Epithelial cell of prostate (primary cell): ENCODE results near the gene MEGF6.

DNA sequence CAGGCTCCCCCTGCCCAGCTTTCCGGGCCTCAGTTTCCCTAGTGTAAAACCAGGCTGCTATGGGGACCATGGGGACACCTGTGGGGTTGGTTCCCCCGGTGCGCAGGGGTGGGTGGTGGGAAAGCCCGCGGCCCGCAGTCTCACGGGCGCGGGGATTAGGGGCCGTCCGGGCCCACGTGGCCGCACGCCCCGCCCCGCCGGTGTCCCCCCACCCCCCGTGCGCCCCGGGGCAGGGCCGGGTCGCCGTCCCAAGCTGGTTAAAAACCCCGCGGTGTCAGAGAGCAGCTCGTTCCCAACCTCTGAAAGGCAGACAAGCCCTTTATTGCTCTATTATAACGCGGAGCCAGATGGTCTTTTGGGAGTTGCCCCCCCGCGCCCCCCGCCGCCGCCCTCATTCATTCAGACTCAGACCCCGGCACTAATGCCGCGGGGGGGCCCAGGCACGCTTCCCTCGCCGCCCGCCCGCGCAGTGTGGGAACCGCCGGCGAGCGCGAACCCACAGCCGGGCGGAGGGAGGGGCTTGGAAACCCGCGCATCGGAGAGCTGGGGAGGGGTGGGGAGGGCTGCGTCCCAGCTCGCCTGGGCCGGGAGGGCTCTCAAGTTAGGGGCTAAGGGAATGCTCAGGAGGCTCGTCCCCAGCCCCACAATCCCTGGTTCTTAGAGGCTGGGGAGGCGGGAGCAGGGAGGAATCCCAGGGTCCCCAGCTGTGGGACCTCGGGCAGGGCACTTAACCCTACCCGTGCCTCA is 10.7 kb upstream of the HES5 start:
- RRBS: 10% methylated on average over 30 of the region's 59 CpGs

DNA sequence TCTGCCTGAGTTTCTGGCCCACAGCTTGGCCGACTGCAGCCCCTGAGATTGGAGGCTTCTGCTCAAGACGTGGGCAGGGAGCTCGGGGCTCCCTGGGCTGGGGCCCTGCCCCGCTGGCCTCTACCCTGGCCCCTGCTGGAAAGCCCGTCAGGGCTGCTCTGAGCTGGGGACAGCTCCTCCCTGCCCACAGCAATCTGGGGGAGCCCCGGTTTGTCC is 8.8 kb upstream of the TNFRSF14 start:
- RRBS: no CpG with 5 or more reads among the region's 6 CpGs

DNA sequence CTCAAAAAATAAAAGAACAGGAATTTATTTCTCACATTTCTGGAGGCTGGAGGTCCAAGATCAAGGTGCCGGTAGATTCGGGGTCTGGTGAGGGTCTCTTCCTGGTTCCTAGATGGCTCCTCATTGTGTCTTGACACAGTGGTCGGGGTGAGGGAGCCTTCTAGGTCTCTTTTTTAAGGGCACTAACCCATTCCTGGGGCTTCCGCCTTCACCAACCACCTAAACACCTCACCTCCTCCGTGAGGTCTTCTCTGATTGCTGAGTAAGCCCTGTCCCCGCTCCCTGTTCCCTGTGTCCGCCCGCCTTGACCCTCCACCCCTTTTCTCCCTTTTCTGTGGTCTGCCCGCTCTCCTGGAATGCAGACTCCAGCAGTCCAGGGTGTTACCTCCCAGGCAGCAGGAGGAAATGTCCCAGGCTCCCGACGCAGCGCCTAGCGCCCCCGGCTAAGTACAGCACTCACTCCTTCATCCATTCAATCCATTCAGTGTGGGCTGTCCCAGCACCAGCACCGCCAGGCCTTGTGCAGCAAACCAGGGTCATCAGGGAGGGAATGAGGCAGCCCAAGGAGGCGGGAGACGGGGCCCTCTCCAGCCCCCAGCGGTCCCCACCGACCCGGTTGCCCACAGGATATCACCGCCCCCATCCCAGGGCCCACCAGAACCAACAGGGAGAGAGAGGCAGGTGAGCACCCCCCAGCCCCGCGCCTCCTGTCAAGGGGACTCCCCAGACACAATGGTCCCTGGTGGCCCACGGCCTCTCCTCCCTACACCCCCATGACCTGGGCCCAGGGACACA is 10.0 kb downstream of the TNFRSF14 start:
- RRBS: no CpG with 5 or more reads among the region's 24 CpGs

- RRBS: 83% methylated on average over 1 of the region's 27 CpGs
These were observed 9.0 kb upstream of the PRXL2B start for GRCh38 chr1:2577399-2578095.

DNA sequence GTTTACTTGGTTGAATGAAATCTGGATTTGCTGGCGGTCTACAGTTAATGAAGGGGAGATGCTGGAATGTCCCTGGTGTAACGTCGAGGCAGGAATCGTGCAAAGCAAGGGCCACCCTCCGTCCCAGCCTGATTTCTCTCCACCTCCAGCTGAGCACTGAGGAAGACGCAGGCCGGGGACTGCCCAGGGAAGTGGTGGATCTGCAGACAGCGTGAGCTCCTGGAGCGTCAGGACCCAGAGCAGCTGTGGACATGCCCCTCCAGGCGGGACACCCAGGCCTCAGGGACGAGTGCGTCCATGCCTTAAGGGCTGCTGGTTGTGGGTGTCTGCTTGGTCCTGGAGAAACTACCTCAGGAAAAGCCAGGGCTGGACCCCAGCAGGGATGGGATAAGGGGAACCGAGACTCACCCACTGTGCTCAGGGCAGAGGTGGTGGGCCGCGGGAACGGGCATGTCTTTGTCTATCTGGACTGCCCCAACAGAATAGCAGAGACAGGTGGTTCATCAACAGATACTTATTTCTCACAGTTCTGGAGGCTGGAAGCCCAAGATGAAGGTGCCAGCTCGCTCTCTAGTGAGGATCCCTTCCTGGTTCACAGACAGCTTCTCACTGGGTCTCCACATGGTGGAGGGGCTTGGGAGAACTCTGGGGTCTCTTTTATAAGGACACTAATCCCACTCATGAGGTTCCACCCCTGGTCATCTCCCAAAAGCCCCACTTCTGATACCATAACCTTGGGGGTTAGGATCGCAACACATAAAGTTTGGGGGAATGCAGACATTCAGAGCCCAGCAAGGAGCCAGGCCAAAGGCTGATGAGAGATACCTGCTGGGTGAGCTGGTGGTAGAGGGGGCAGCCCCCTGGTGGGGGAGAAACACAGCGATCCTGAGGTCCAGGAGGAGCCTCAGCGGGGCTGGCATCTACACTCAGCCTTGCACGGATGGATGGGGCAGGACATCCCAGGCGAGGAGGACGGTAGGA is 5.9 kb upstream of the MMEL1 start:
- RRBS: no CpG with 5 or more reads among the region's 23 CpGs

DNA sequence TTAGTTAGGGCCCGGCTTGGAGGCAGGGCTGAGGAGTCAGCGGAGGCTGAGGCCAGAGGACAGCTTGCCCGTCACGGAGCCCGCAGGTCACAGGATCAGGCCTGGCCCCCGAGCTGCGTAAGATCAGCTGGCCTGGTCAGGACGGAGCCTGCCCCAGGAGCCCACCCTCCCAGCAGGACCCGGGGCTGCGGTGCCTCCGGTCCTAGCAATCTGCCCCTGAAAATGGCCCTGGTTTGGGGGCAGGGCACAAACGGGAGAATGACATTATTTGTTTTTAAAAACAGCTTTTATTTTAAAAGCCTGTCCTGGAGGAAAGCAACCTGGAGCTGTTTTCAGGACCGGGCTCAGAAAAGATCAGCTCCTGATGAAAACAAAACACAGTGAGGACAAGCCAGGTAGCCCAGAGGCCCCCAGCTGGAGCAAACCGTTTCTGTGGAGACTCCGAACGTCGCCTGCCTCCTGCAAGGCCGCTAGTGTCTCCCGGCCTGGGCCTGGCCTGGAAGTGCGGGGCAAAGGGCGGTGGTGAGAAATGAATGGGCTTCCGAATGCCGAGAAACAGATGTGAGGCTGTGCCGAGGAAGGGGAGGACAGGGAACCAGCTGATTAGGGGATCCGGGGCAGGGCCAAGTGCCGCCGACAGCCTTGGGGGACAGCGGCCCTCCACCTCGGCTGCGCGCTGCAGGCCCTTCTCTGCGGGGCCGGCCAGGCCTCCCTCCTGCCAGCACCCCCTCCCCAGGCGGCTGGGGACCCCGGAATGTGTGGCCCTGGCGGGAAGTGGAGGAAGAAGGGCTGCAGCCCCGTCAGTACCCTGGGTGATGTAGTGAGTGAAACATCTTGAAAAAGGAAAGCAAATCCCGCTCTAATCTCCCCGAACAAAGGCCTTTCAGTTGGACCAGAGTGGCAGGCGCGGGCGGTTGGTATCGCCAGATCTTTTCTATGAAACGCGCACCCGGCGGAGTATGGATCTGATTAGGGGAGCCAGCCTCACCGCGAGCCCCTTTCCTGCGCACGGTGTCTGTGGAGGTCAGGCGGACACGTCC is 52.4 kb downstream of the PRDM16 start:
- RRBS: 92% methylated on average over 3 of the region's 53 CpGs

GRCh38 chr1:3122307-3122864 is 53.4 kb downstream of the PRDM16 start:
- RRBS: 64% methylated on average over 1 of the region's 14 CpGs

DNA sequence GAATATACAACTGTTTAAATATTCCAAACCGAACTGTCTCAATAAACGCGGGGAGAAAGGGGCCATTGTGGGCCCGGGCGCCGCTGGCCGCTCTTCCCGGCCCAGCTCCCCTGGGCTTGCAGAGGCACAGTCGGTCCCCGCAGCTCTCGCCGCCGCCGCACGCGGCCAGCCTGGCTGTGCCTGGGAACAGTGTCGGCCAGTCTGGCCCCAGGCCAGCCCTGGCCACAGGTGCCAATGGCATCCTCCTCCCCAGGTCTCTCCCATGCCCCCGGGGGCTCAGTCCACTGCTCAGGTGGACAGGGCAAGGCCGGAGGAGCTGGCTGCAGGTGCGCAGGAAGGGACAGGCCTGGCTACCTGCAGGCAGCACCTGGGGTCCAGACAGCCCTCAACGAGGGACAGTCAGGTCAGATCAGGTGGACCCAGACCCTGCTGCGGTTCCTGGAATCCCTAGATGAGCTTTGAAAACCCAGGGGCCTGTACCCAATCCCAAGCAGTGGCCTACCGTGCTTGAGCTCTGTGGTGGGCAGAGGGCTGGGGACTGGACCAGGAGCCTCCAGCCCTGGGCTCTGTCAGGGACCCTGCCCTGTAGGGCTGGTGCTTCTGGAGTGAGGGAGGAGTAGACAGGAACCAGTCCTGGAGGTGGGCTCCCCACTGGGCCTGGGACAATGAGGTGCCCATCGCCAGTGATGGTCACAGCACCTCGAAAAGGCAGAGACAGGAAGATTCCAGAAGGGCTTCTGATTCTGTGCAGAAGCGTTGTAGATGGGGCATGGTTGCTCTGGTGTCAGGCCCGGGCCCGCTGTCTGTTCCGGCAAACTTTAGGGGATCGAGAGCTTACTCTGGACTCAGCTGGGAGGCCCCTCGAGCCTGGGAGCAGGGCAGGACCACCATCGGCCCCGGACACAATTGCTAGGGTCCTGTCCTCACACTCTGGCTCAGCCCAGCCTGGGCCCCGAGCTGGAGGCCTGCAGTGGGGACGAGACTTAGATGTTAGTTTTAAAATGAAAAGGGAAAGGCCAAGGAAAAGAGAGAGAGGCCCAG is 57.4 kb downstream of the PRDM16 start:
- RRBS: 82% methylated on average over 4 of the region's 35 CpGs

DNA sequence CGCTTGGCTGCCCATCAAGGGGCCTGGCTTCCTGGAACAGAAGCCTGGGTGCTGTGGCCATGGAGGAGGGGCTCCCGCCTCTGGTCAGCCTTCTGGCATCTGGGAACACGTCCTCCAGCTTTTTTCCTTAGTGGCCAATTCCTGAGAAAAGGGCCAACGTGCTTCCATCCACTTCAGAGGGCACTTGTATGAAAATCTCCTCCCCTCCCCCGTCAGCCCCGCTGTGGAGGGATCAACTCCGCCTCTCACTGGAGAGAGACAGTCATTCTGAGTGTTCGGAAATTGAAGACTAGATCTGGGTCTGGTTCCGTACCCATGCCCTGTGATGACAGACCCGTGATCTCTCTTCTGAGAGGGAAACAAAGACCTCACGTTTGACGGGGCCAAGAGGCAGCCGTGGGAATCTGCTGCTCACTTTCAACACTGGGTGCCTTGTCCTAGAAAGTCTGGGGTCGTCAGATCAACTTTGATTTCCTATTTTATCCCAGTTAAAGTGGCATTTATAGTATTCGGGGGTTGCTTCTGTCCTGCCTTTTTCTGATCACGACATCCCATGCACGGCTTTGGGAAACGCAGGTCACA is 59.0 kb downstream of the PRDM16 start:
- RRBS: no CpG with 5 or more reads among the region's 18 CpGs

DNA sequence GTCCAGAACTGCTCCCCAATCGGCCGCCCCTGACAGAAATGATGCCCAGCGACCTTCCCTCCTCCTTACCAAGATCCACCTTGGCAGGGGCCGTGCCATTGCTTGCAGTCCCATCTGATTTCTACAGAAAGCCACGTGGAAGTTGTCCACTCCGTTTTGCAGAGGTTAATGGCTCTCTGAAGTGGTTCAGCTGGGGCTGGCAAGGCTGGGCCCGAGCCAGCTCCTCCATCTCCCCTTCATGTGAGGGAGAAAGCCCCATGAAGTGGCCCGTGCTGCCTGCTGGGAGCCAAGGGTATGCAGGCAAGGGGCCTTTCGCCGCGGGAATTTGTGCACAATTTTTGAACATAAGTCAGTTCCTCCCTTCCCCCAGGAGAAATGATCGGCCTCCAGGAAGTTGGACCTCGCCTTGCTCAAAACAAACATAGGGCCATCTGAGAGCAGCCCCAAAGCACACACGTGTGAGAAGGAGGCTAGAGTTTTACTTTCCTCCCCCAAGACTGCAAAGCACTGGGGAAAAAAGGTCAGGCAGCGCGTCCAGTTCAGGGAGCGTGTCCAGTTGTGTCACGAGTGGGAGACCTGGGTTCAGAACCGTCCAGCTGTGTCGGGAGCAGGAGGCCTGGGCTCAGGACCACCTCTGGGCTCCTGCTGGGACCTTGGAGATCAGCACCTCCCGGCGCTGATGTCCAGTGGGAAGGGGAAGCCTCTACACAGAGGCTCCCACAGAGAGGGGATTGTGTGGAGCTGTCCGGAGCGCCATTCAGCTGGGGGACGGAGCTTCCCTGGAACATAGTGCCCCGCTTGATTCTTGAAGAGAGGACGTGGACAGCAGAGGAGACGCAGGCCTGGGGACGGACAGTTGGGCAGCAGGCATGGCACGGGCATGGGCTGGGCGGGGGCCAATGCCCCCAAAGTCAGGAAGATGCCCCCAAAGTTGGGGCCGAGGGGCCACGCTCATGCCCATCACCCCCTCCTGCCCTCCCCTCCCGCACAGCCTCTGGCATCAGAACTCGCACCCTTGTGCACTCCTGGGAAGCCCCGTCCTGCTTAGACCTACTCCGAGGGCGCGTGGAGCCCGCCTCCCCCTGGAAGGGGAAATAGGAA is 64.9 kb downstream of the PRDM16 start:
- RRBS: 92% methylated on average over 3 of the region's 40 CpGs

GRCh38 chr1:3276108-3276451 is 178.4 kb upstream of the ARHGEF16 start:
- RRBS: 86% methylated on average over 1 of the region's 11 CpGs

- RRBS: no CpG with 5 or more reads among the region's 20 CpGs
These were observed 139.5 kb upstream of the ARHGEF16 start for GRCh38 chr1:3314740-3315535.

DNA sequence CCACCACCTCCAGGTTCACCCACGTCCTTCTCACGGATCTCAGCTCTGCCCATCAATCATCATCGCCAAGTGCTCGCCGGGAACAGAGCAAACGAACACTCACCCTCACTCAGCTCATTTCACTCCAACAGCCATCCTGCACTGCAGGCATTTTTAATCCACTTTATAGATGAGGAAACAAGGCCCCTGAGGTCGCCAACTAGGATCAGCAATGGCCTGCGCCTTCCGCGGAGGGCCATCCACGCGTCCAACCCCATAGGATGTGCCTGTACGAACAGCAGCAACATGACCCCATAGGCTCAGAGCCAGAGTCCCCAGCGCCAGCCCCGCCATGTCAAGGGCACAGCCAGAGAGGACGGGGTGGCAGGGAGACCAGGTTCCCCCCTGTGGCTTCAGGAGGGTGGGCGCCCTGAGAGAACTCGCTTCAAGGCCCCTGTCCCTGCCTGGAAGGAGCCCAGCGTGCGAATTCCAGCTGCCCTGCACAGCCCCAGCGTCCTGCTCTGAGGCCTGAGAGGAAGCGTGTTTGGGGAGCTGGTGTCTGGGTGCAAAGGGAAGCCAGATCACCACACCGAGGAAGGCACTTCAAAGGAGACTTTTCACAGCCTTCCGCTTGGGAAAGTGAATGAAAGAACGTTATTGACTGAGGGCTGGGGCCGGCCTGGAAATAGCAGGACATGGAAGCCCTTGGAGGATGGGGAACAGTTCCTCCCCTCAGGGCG is 119.6 kb upstream of the ARHGEF16 start:
- RRBS: 24% methylated on average over 2 of the region's 27 CpGs

DNA sequence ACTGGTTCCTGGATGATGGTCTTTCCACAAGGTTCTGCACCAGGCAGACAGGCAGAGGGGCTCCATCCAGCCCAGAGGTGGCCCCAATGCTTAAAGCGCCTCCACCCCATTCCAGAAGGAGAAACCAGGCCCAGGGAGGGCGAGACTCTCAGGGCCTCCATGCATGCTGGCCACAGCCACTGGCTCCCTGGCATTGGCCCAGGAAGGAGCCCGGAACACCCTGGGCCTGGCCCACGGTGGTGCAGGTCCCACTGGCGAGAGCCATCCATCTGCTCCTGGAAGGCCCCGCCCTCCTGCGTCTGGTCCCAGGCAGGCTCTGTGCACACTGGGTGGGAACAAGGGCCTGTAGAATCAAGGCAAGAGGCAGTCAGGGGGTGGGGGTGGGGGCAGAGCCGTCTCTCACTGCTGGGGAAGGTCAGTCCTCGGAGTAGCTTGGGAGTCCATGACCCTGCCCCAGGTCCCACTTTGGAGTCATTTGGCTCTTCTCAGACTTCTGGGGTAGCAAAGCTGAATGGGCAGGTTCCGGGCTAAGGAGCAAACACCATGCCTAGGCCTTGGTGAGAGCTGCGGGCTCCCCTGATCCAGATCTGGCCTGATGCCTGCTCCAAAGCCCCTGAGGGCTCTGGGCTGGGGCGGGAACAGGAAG is 107.2 kb upstream of the ARHGEF16 start:
- RRBS: no CpG with 5 or more reads among the region's 12 CpGs

- RRBS: no CpG with 5 or more reads among the region's 51 CpGs
These were observed 101.9 kb upstream of the ARHGEF16 start for GRCh38 chr1:3352182-3353445.

GRCh38 chr1:3560483-3560990 is 50.8 kb downstream of the MEGF6 start:
- RRBS: no CpG with 5 or more reads among the region's 14 CpGs

- RRBS: no CpG with 5 or more reads among the region's 16 CpGs
These were observed 49.8 kb downstream of the MEGF6 start for GRCh38 chr1:3561438-3561903.

DNA sequence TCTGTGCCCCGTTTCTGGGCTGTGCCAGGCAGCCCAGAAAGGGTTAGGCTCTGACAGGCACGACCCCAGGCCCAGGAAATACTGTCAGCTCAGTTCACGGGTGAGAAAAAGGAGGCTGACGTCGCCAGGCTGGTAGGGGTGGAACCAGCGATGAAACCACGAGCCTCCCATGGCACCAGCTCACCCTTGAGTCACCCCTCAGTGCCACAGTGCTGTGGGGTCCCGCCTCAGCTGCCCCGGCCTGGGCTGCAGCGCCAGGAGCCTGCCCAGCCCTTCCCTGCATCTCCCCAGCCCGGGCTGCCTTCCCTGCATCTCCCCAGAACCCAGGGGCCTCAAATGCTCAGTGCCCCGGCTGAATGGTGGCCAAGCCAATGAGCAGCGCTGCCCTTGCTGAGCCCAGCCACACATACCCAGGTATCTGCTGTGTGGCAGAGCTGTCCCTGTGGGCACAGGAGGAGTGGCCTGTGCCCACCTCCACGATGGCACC is 11.4 kb downstream of the MEGF6 start:
- RRBS: 80% methylated on average over 4 of the region's 14 CpGs

GRCh38 chr1:3611134-3612056 is at the start of gene MEGF6:
MEGF6 (minus strand) TSS chr1:3611508.
- RRBS: 2% methylated on average over 30 of the region's 94 CpGs

GRCh38 chr1:3631574-3632448 is 7.0 kb downstream of the TPRG1L start:
- RRBS: 66% methylated on average over 2 of the region's 35 CpGs